ENCODE results near the gene CRYM.

- CAGE, long polyA plus RNA = no peak
- RRBS = no CpG with 5 or more reads among the region's 5 CpGs
Measured at GRCh38 chr16:20327111-20327396, 259 bp downstream of the GP2 start.

DNA sequence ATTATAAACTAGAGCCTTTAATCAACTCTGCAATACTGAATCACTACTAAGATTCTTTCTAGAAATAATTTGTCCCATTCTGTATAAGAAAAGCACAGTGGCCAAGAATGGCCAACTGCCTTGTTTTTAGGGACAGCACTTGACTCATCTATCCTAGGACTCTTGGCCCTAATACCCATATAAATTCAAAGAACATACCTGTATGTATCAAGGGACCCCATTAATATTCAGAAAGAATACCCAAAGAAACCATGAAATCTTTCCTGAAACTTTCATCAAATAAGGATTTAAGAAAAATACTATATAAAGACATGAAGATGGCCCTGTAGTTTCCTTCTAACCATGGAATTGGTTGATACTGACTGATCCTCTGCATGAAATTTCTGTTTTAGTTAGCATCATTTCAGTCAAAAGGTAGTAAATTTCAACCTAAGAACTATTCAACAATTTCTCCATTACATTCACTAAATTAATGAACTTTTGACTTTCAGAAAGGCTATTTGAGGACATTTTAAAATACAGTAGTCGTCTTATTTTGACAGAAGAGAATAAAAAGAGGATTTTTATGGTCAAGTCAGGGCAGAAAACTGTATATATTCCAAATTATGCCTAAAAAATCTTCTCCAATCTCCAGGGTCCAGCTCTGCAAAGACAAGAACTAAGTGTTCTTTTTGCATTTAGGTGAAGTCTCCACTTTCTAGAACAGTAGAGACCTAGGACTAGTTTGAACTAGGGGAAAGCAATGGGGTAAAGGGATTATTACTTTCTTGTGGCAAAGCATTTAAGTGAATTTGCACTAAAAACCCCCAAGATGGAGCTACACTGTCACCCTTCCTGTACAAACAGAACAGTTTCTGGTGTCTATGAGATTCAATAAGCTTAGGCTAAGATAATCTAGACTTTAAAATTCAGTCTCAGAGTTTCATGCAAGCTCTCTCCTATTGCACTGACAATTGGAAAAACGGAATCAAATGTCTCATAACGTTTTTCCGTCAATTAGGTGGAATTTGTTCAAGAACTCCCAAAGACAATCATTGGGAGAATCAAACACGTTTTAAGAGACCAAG lies 9.4 kb downstream of the THUMPD1 start:
- CAGE, long polyA plus RNA = no peak
- RRBS = no CpG with 5 or more reads among the region's 5 CpGs

DNA sequence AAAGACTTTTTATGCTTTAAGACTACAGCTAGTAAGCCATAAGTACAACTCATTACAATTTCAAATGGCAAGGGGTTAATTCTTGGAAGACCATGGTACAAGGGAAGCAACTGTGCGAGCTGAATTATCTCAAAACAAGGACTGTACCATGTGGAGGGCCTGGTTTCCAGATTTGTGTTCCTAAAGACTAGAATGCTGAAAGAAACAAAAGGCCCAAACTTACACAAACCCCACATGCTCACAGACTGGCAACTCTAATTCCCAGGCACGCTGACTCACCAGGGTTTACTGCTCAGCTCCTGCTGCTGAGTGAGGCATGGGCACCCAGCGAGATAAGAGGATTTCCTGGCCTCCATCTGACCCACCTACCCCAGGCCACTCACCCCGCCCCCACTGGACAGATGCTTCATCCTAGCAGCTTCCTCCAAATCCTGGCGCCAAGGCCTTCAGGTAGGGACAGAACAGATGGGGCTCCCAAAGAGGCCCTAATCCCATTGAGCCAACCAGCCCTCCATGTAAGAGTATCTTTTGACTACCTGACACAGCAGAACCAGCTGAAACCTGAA lies 34.0 kb downstream of the DCUN1D3 start:
- CAGE, long polyA plus RNA = no peak
- RRBS = no CpG with 5 or more reads among the region's 5 CpGs

DNA sequence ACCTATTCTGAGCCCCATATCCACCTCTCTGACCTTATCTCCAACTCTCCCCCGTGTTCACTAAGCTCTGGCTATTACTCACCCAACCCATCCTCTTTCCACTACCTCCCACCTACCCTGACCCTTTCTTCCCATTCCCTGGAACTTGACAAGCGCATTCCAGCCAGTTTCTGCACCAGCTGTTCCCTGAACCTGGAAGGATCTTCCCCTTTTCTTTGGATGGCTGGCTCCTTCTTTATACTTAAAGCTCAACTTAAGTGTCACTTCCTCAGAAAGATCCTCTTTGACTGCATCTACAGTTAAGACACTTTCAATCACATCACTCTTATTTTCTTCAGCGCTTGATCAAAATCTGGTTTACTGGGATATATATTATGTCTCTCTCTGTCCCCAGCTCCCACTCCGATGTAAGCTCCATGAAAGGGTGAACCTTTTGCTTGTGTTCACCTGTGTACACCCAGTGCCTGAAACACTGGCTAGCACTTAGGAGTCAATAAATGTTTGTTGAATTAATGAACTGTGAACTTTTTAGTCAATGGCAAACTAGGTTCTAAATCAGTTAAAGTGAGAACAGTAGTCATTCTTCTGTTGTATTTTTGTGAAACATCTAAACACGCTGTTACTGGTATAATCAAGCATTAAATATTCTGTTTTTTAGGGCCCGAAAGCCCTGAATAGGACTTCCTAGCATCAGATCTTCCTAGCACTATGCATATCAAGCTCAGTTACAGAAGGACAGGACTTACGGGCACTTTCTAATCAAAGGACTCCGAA lies 2.0 kb downstream of the DCUN1D3 start:
- CAGE, long polyA plus RNA = no peak
- RRBS = no CpG with 5 or more reads among the region's 8 CpGs

- CAGE, long polyA plus RNA = no peak
- RRBS = under 1% methylated on average over 18 of the region's 58 CpGs
Measured at GRCh38 chr16:20900964-20902112, 767 bp downstream of the LYRM1 start.

DNA sequence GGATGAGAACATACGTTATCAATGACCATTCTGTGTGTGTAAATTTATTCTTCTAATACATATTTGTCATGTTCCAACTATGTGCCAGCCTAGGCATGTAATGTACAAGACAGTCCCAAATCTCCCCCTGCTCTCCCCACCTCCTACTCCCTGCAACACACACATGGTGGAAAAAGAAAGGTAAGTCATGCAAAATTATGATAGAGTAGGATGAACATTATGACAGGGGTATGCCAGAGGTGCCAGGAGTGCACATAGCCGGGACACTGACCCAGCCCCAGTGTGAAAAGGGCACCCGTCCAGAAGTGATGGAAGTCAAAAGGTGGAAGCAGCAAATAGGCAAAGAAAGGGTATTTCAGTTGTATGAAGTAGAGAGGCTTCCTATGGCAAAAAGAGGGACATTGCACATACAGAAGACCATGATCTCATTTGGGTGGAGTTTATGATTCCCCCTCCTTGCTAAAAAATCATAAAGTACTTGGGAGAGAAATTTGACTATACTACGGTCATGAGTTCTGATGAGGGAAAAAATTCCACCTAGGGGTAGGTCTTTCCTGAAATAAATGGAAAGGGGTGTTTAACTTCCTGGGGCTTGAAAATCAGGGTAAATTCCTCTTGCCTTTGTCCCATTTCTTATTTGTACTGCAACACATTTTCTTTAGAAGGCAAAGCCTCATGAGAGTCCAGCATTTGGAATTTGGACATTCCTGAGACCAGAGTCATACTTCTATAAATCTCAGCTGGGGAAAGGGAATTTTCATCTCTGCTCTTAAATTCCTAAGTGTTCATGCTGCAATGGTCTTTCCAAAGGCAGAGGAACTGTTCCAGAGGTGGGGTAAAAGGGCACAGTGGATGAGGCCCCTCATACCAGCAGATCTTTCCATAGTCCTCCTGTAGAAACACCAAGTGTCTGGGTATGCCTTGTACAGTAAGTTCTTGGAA lies 5.6 kb downstream of the LYRM1 start:
- CAGE, long polyA plus RNA = no peak
- RRBS = no CpG with 5 or more reads among the region's 4 CpGs

DNA sequence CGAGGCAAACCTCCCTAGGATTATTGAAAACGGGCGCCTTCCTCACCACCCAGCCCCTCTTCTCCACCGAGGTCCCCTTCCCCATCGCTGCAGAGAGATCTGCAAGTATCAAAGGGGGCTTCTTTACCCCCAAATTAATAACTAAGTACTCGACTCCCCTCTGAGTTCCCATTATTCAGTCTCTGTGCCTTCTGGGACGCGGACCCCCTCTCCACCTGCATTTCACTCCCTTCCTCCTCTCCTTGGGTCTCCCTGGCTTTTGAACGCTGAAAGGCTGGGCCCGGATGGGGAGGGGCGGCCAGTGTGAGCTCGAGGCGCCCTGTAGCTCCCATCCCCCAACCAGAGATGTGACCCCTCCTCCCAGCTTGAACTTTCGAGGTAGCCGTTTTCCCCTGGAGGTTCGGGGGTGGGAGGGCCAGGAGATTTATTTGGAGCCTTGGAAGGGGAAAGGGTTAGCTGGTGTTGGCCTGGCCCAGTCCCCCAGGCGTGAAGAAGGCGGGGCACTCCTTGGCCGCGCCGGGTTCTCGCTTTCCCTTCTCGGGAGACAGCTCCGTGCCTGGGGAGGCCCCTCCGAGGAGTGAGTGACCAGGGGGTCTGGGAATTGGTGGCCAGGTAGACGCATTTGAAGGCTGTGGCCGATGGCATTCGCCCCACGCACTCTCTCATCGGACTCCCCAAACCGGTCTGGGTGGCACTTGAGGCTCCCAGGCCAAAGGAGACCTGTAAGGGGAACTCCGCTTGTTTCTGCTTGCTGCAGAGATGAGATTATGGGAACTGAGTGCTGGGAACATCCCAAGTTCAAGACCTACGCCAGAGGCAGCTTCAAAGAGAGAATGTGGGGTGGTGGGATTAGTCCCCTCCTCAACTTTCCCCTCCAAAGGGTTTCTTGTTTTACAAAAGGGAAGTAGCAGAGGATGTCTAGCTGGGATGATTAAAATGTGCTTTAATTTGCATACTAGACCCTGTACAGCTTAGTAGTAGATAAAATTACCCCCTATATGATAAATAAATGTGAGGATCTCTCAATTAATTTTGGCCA lies 955 bp downstream of the LDAF1 start:
- CAGE, long polyA plus RNA = no peak
- RRBS = no CpG with 5 or more reads among the region's 33 CpGs

GRCh38 chr16:21277855-21278905 lies at the start of gene CRYM:
Gene CRYM (minus strand): TSS chr16:21278290.
- CAGE, long polyA plus RNA = no peak
- RRBS = no CpG with 5 or more reads among the region's 51 CpGs

DNA sequence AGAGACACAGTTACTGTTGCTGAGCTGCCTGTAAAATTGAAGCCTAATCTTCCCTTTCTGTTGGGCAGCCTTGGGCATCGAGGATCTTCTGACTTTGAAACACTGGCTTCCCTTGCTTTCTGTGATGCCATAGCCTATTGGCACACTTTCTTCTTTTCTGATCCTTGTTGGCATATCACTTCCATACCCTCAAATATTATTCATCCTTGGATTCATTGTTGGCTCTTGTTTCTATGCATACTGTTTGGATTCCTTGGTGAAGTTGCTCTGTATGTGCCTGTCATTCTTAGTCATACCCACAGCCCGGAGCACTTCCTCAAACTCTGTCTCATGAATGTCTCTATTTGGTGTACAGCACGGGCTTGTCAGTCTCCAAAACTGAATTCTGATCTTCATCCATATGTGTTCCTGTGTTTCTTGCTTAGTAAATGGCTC lies 85.7 kb upstream of the CRYM start:
- CAGE, long polyA plus RNA = no peak
- RRBS = no CpG with 5 or more reads among the region's 3 CpGs

- CAGE, long polyA plus RNA = no peak
- RRBS = no CpG with 5 or more reads among the region's 5 CpGs
Measured at GRCh38 chr16:21543606-21543910, 55.8 kb upstream of the METTL9 start.

- CAGE, long polyA plus RNA = no peak
- RRBS = no CpG with 5 or more reads among the region's 11 CpGs
Measured at GRCh38 chr16:21600422-21600863, 1.1 kb downstream of the METTL9 start.

DNA sequence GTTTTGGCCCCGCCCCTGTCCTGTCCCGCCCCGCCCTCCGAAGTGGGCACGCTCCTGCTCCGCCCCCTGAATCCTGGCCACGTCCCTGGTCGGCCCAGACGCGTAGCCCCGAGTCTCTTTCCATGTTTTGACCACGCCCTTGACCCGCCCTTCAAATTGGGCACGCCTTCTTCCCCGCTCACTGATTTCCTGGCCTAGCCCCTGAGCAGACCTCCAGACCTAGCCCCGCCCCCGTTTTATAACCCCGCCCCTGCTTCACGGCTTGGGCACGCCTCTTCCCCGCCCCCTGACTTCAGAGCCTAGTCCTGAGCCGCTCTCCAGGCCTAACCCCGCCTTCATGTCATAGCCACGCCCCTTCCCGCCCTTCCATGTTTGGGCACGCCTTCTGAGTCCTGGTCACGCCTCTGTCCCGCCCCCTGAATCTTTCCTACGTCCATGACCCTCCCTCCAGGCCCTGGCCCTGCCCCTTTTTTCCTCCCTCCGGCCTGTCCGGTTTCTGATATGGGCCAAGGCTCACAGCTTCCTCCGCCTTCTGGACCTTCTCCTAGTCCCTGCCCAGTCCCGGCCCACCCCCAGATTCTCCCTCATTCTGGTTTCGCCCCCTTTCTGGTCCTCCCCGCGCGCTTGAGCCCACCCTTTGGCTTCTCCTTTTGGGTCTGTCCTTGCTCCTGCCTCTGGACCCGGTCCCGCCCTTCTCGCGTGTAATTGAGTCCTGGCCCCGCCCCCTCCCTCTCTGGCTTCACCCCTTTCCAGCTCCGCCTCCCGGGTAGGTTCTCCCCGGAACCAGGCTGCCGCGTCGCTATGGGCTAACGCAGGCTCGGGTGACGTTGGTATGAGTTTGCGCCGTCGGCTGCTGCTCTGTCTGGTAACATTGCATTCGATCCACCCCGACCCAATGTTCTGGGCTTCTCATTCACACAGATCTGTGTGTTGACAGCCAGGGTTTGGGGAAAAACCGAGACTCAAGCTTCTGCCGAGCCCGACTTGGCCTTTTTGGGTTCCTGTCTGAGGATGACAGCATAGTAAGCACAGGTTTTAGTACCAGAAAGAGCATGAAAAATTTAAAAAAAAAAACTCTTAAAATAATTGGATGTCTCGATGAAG lies 15.1 kb upstream of the EEF2K start:
- CAGE, long polyA plus RNA = no peak
- RRBS = 3% methylated on average over 8 of the region's 60 CpGs

DNA sequence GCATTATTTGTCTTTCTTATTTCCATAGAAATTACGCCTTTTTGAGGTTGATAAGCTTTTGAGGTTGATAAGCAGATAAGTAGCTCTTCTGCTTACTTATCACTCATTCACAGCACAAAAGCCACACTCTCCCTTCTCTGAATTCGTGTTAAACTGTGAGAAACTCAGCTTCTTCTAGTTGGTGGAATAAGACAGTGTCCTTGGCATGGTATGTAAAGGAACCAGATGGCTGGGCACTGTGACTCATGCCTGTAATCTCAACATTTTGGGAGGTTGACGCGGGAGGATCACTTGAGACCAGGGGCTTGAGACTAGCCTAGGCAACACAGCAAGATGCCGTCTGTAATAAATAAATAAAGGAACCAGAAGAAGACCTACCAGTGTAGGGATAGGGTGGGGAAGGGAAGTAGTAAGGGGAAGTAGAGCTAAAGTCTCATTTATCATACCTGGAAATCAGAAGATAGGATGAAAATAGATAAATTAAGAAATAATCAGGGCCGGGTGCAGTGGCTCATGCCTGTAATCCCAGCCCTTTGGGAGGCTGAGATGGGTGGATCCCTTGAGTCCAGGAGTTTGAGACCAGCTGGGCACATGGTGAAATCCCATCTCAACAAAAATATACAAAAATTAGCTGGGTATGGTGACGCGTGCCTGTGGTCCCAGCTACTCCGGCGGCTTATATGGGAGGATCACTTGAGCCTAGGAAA lies 10.5 kb downstream of the EEF2K start:
- CAGE, long polyA plus RNA = no peak
- RRBS = no CpG with 5 or more reads among the region's 10 CpGs

DNA sequence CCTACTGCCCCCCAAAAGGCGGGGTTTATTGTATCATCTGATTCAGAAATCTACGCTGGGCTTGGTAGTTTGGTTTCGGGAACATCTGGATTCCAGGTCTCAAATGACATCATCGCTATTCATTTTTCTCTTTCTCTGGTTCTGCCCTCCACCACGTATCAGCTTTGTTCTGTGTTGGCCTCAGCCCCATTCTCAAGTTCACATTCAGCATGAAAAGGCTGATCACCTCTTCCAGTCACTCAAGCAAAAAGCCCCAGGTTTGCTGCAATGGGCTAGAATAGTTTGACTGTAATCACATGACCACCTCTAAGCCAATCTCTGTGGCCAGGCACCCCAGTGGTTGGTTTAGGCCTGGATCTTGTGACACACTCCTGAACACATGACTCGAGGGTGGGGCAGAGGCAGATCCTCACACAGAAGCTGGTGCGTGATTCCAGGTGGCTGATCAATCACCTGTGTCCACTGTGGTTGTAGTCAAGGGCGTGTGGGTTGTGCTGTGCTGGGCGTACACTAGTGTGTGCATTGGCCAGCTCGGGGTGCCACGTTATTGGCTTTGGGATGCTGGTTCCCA lies 11.8 kb downstream of the EEF2K start:
- CAGE, long polyA plus RNA = no peak
- RRBS = no CpG with 5 or more reads among the region's 11 CpGs

DNA sequence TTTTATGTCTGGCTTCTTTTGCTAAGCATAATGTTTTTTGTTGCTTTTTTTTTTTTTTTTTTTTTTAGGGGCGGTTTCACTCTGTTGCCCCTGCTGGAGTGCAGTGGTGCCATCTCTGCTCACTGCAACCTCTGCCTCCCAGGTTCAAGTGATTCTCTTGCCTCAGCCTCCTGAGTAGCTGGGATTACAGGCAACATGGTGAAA lies 28.7 kb downstream of the EEF2K start:
- CAGE, long polyA plus RNA = no peak
- RRBS = no CpG with 5 or more reads among the region's 1 CpG

DNA sequence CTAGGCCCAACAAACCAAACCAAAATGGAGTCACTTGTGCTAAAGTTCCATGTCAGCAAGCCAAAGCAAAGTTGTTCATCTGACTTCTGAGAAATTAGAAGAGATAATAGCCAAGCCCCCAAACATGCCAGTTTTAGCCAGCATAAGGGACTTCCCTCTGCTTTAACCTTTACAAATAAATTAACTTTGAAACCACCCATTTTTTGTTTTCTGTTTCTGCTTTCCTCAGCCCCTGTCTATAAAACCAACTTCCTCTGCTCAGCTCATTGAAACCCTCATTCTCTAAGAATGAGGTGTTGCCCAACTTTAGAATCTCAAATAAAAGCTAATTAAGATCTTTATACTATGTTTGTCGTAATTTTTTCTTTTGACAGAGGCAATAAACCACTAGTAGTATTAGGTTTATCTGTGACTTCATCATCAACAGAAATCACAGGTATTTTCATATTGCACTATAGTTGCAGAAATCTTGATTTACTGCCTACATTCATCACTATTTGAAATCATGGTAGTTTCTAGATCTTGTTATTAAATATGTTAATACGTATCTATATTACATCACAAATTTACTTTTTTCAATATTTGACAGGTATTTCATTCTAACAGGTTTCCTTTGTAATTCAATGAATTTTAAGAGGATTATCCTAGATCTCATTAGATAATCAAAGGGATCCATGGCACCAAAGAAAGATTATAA lies 18.7 kb downstream of the CDR2 start:
- CAGE, long polyA plus RNA = no peak
- RRBS = no CpG with 5 or more reads among the region's 2 CpGs

DNA sequence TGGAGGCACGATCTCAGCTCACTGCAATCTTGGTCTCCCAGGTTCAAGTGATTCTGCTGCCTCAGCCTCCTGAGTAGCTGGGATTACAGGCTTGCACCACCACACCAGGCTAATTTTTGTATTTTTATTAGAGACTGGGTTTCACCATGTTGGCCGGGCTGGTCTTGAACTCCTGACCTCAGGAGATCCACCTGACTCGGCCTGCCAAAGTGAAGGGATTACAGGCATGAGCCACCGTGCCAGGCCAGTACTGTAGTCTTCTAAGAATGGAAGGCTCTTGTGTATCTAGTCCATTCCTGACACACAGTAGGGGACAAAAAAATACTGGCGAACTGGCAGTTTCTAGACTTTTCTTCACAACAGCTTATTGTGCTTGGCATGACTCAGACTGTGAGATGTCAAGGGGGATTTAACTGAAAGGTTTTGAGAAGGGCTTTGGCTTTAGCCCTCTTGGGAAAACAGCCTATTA lies 17.3 kb downstream of the CDR2 start:
- CAGE, long polyA plus RNA = no peak
- RRBS = no CpG with 5 or more reads among the region's 5 CpGs

DNA sequence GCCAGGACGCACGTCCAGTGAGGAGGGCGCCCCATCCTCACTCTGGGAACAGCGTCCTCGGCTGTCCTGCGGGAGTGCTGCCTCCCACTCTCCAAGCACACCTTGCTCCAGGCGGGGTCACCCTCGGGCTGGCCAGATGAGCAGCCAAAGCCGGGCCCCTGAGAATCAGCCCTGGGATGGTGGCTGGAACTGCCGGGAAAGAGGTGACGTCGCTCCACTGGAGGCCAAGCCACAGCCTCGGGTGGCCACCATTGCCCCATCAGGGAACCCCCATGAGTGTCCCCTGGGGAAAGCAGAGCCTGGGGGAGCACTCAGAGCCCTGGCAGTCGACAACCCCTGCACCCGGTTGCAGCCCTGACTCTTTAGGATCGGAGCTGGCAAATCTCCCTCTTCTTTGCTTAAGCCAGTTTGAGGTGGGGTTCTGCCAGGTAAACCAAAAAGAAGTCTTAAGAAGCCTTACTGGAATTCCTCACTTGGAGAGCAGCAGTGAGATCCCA lies 51.1 kb upstream of the CDR2 start:
- CAGE, long polyA plus RNA = no peak
- RRBS = no CpG with 5 or more reads among the region's 16 CpGs

DNA sequence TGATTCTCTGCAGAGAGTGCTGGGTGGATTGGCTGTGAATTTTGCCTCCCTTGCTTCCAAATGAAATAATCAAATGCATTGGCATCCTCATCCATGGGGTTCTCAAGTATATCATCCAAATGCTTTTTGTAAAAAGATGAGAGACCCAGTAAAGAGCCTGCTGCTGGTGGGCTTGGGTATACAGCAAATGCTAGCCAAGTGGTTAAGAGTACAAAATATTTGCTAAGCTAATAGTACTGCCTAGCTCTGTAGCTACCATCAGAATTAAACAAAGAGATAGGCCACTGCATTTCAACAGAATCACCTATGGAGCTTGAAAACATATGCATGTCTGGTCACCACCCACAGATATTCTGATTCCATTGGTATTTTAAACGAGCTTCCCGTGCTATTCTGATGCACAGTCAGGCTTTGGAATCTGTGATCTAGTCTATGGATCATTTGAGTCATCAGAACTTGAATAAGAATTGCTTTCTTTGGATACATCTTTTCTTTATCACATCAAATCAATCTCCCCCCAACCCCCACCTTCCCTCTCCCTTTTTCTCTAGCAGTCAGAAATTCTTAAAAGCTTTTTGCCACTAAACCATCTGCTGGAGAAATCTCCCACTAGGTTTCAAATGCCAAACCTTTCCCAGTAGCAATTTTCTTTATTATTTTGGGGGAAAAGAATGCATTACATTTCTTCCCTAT lies 124.6 kb downstream of the NPIPB5 start:
- CAGE, long polyA plus RNA = no peak
- RRBS = no CpG with 5 or more reads among the region's 2 CpGs

- CAGE, long polyA plus RNA = no peak
- RRBS = no CpG with 5 or more reads among the region's 14 CpGs
Measured at GRCh38 chr16:23118331-23119278, 30.6 kb downstream of the USP31 start.